Occipital lobe (tissue), 2 donors: ENCODE measurements around the genes TGOLN2 and SFTPB.

- RAMPAGE, long total RNA: no peak
These were observed 297.3 kb upstream of the GCFC2 start for GRCh38 chr2:76007826-76008576.

GRCh38 chr2:77753688-77754480, 231.7 kb upstream of the LRRTM4 start:
- RAMPAGE, long total RNA: no peak

- RAMPAGE, long total RNA: no peak
These were observed 324 bp upstream of the REG1A start for GRCh38 chr2:79119941-79120387.

DNA sequence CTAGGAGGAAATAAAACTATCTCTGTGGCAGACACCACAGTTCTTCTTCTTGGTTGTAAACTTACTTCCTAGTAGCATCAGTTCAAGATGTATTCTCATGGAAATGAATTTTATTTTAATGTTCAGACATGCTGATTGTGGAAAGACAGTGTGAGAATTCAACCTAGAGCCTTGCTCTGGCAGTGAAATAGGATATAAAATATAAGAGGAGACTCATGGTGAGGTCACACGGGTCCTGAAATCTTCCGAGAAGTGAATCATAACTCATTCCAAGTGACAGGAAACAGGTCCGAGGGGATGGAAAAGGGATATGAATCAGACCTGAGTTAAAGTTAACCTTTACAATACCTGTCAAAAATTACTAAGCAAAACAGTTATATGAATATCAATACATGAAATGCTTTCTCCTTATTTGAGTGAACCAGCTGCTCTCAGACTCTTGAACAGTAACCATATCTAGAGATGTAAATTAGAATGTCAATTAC, 185.2 kb upstream of the LRRTM1 start:
- RAMPAGE, long total RNA: no peak

GRCh38 chr2:81212735-81213202, 908.2 kb upstream of the LRRTM1 start:
- RAMPAGE, long total RNA: no peak

DNA sequence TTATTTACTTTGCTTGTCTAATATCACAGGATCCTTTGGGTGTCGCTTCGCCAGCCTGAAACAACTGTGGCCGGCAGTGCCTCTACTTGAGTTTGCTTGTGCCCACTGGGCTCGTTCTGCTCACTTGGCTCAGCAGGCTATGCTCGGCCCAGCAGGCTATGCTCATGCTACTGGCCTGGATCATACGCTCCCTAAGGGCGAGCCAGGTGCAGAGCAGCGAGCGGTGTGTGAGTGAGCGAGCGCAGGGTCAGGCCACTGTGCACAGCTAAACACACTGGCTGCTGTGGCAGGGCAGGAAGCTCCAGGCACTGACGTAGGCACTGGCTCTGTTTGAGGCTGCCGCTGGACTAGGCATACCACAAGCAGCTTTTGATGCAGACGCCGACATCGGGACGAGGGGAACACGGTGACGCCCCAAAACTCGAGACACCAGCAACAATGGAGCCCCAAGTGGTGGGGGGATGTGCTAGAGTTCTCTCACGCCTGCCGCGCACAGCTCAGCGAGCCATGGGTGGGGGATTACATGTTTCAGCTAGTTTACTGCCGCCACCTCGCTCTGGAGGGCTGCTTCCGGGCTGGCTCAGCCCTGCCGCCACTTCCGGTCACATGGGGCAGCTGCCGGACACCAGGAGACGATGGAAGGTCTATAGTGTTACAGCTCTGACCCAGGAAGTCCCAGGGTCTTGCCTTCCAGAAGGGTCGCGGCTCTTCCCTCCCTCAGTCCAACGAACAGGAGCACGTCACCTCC, 1176.7 kb upstream of the LRRTM1 start:
- RAMPAGE, long total RNA: no peak

- RAMPAGE, long total RNA: no peak
These were observed 48.0 kb downstream of the TRABD2A start for GRCh38 chr2:84832894-84833368.

DNA sequence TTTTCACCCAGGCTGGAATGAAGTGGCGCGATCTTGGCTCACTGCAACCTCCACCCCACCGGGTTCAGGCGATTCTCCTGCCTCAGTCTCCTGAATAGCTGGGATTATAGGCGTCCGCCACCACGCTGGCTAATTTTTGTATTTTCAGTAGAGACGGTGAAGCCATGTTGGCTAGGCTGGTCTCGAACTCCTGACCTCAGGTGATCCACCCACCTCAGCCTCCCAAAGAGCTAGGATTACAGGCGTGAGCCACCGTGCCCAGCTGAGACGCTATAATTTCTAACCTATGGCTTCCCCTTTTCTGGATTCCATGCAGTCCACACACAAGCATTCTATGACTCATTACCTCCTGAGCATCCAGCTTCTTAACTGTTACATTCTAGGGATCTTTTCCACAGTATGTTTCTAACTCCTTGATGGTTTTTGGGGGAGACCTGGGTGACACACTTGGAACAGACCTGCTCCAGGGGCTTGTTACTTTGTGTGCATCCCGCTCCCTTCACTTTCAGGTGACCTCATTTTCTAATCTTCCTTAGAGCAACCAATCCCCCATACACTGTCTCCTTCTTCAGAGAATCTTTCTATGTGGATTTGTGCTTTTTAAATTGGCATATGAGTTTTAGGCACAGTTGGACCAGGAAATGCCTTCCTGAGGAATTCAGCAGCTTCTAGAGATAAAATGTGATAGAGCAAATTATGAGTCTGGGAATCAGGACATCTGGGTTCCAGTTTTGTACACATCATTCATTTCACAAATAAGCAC, 11.8 kb upstream of the KCMF1 start:
- RAMPAGE, long total RNA: no peak

DNA sequence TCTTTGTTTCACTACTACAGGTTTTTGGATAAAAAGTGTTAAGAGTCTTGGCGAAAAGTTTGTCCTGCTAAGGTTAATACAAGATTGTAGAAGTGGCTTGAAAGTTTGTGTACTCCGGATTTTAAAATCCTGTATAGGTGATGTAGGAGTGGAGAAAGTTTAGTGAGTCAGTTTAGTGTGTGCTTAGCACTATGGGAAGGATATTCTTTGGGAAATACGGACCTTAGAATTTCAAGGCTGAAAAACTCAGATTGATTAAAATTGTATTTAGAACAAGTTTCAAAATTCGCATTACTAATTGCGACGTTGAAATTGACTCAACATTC, 1.5 kb downstream of the KCMF1 start:
- RAMPAGE, long total RNA: no peak

DNA sequence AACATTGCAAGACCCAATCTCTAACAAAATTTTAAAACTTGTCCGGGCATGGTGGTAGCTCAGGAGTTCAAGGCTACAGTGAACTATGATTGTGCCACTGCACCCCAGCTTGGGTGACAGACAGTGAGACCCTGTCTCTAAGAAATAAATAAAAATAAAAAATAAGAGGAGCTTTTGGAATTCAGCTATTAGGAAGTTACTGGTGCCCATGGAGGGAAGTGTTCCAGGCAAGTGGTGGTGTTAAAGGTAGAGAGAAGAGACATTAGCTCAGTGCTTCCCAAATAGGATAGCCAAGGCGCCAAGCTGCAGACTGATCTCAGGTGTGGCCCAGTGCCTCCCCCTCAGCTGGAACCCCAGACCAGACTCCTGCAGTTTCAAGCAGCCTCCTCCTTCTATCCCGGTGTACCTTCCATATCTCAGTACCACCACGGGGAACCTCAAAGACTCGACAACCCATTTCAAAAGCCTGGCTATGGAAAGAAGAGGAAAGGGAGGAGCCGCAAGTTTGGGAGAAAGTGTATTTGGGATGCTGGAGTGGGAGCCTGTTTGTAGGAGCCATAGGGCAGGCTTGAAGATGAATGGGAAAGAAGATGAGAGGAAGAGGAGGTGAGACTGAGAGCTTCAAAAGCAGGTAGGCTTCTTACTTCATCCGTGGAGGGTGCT, 8.0 kb downstream of the TCF7L1 start:
- RAMPAGE, long total RNA: no peak

DNA sequence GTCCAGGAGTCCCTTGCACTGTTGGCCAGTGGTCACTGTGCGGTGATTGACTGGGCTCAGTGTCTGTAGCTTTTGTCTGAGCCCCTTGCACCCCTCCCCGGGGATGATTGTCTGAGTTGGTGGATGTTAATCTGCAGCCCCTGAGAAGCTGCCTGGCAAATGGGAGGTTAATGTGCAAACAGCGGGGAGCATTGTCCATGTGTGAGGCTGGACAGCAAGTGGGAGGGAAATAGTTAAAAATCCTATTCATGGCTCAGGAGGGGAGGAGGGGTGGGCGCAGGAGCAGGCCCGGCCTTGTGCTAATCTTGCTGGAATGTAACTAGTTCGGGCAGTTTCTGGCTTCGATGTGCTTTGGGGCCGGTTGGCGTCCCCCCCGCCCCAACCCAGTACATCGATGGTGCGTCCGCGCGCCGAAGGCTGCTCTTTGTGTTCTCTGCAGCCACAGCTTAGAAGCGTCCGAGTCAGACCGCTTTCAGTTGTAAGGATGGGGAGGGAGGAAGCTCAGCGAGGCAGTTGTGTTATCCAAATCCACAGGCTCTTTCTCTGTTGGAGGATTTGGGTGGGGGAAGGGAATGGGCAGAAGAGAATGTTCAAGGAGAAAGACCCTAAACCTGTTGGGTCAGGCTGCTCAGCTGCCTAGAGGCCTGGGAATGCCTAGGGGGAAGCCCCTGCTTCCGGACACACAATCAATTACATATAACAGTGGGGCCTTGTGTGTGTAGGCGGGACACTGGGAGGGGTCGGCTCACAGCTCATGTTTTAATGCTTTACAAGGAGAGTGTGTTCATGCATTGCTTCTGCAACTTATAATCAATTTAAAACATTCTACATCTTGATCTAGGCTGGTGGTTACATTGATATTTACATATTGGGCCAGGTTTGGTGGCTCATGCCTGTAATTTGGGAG, 71.7 kb downstream of the TGOLN2 start:
- RAMPAGE, long total RNA: no peak

DNA sequence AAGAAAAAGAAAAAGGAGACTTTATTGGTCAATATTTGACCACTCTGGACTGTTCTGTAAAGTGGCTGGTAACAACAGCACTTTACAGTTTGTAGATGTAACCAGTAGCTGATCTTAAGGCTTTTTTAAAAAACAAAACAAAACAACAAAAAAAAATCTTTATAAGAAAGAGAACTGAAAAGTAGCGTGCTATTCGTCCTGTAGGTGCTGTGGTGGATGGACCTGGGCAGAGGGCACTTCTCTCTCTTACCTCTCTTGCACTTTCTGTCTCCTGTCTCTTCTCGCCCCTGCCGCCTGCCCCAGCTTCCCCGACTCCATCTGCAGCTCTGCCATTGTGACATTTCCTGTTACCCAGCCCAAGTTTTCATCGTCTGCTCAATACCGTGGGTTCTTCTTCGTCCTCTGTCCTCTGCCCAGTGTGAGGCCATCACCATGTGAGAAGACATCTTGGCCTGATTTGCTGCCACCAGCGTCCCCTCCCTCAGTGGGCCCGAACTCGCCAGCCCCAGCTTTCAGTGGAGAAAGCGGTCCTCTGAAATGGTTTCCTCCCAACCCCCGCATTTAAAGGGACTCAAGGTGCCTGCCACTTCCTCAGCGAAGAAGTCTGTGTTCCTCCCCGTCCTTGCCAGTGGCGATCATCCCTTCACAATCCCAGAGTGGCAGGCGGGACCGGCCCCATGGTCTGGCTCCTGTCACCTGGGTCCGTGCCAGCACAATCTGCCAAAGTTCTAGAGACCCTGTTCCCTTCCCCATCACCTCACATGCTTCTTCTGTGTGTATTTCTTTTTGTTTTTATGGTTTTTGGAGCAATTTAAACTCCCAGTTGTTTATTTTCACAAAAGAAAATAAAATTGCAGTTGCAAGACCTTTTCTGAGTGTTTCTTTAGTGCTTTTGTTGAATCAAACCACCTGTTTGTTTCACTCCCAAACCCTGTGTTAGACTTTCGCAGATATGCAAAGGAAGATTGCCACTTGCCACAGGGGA, 18.0 kb downstream of the TGOLN2 start:
- RAMPAGE, long total RNA: no peak

- RAMPAGE, long total RNA: start-site peak on the minus strand at chr2:85327942-85327989, 480 and 3,895 reads in 2 replicates
These were observed at the start of gene TGOLN2 for GRCh38 chr2:85327803-85328730. TSS of gene TGOLN2 (minus strand) at chr2:85327989.

GRCh38 chr2:85414735-85415196, 3.7 kb upstream of the SH2D6 start:
- RAMPAGE, long total RNA: no peak

DNA sequence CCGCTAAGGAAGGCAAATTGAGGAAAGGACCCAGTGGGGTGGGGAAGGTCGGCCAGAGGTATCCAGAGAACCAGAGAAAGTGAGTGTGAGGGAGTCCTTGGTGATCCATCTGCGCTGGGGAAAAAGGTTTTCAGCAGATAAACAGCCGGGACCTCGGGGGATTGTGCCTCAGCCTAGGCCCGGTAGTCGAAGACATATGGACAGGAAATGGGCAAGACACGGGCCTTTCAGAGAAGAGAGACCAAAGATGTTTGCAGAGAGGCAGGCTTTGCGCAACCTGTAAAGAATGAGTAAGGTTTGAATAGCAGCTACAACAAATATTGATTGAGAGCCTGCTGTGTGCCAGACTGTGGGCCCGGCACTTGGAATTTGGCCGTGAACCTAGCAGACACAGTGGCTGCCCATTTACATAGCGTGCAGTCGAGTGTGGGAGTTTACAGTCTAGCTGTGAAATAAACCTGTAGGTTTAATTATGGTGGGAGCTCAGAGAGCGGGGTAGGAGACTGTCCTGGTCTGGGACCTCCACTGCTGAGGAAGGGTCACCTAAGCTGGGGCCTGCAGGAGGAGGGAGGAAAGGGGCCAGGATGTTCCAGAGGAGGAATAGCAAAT, 2.8 kb downstream of the SH2D6 start:
- RAMPAGE, long total RNA: no peak

DNA sequence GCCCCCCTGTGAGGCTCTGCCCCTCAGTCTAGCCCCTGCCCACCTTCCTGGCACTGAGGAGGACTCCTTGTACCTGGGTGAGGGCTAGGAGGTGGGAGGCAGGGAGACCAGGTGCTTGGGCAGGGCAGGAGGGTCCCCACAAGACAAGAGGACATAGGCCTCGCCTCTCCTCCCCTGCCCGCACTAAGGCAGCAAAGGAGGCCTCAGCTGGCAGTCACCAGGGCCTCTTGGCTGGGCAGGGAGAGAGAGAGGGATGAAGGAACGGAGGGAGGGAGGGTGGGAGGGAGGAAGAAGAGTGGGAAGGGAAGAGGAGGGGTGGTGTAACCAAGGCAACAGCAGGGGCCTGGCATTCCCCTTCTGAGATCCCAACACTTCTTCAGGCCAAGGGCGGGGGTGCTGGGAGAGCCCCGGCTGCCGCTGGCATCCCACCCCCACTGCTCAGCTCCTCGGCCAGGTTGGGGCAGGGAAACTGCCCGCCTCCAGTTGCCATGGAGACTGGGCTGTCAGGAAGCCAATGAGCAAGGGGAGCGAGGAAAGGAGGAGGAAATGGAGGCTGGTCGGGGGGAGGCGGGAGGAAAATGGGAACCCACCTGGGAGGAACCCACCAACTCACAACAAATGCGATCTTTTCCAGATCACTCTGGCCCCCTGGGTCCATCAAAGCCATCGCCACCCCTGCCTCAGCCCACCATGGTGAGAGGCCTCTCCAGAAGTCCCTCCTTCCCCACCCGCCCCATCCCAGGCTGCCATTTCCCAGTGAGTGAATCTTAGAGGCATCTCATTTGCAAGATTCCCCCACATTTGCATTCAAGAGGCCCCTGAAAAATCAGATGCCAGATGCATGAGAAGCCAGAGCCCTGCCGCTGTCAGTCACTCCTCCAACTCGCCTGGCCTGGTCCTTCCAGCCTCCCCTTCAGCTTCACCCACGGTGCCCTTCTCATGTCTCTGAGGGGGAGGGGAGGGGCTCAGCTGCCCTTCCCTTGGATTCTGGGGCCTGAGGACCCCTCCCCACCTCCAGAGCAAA, 12.4 kb downstream of the SH2D6 start:
- RAMPAGE, long total RNA: start-site peak on the plus strand centred at position 870 of the sequence, 295 bp wide, 6 and 6 reads in 2 replicates

DNA sequence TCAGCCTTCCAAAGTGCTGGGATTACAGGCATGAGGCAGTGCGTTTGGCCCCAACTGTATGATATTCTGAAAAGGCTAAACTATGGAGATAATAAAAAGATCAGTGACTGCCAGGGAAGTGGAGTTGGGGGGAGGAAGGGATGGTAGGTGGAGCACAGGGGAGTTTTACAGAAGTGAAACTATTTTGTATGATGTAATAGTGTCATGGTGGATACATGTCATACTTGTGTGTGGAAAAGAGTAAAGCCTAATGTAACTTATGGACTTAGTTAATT, 2.8 kb upstream of the GGCX start:
- RAMPAGE, long total RNA: no peak

DNA sequence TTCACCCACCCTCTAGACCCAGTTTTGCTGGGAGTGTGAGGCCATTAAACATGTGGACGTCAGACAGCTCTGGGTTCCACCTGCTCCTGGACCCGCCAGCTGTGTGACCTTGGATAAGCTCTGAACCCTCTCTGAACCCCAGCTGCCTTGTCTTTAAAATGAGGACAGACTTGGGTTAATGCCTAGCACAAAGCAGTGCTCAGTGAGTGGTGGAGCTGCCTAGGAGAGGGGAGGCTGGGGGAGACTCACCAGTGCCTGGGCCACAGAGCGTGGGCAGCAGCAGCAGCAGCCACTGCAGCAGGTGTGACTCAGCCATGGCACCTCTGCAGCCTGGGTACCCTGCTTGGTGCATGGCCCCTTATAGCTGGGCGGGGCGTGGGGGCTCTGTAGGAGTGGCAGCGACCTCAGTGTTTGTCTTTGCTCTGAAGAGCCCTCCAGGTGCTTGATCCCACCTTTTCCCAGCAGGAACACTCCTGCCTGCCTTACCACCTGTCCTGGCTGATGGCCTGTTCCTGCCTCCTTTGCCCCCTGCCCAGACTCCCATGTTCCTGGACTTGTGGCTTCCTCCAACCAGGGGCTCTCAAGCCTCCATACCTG, at the start of gene SFTPB:
SFTPB (minus strand) TSS at position 332 of the 597 bp plus-strand sequence.
- RAMPAGE, long total RNA: no peak

- RAMPAGE, long total RNA: no peak
These were observed 10.9 kb downstream of the GNLY start for GRCh38 chr2:85704928-85705512.

DNA sequence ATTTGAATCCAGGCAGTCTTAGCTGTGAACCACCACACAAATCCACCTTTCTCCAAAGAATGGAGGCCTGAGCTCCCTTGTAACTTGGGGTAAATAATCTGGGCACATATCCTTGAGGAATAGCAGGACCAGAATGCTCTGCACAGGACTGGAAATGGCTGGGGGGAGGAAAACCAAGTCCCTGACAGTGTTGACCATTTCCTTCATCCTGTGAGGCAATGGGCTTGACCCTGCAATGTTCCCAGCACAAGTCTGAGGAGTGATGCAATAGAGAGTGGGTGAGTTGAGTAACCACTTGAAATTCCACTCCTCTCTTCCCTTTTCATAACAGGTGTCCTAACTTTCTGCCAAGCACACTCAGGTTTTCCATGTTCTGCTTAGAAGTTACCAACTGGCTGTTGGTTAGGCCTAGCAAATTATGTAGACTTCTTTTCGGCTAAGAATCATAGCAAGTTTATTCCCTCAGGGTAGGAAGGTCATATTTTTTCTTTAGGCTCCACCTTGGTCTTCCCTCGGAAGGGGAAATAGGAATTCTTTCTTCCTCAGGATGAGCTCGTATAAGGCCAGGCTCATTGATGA, 11.4 kb downstream of the GNLY start:
- RAMPAGE, long total RNA: no peak